GM12891 (cell line): ENCODE results near the genes ULBP1 and MTHFD1L.

GRCh38 chr6:149831257-149831739 is 32.9 kb downstream of the LRP11 start:
- RRBS = no CpG with 5 or more reads among the region's 6 CpGs

GRCh38 chr6:149864563-149865035 is 440 bp upstream of the LRP11 start:
- RRBS = no CpG with 5 or more reads among the region's 17 CpGs

GRCh38 chr6:149897284-149897923 is 509 bp downstream of the RAET1E start:
- RRBS = no CpG with 5 or more reads among the region's 17 CpGs

GRCh38 chr6:149963074-149963490 is 661 bp upstream of the ULBP1 start:
- RRBS = no CpG with 5 or more reads among the region's 10 CpGs

GRCh38 chr6:149963491-149964328 is at the start of gene ULBP1:
Gene ULBP1 (plus strand): TSS chr6:149963943.
- RRBS = 3% methylated on average over 9 of the region's 72 CpGs

DNA sequence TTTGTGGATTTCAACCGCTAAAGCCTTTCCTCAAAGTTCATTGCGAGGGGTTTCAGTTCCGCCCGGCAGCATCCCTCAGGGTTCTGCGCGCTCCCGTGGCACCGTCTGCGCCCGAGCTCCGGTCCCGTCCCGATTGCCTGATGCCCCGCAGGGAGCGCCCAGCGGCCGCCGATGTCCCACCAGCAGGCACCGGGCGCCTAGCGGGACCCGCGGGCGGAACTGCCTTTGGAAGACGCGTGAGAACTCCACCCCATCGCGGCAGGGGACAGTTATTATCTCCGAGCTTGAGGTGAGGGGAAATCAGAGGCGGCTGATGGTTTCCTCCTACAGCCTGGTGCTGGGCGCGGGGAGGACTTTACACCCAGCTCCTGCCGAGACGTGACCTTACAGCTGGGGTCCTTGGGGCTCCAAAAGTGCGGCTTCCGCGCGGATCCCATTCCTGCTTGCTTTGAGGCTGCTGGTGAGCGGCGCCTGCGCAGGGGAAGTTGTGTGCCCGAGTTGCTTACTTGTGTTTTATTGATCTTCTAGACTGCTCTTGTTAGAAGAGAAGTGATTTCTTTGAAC is 27.1 kb downstream of the ULBP1 start:
- RRBS = 2% methylated on average over 15 of the region's 42 CpGs

DNA sequence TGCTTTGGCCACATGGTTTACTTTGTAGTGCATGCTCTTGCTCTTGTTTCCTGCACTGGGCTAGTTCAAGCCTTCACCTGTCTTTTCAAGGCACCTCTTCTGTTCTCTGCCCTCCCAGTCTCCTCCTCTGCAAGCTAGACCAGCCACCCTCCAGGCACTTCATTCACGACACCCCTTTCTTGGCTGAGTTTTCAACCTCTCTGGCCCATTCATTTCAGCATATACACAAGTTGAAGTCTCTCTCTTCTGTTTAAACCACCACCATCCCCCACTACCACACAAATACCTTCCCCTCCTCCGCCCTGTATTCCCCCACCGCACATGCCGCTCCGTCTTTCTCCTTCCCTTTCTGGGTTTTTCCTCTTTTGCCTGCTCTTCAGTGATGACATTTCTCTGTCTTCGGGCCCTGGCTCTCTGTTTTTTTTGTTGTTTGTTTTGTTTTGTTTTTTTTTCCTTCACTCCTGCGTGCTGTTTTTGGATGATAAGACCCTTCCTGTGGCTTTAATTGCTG is 7.8 kb downstream of the PPP1R14C start:
- RRBS = no CpG with 5 or more reads among the region's 7 CpGs

DNA sequence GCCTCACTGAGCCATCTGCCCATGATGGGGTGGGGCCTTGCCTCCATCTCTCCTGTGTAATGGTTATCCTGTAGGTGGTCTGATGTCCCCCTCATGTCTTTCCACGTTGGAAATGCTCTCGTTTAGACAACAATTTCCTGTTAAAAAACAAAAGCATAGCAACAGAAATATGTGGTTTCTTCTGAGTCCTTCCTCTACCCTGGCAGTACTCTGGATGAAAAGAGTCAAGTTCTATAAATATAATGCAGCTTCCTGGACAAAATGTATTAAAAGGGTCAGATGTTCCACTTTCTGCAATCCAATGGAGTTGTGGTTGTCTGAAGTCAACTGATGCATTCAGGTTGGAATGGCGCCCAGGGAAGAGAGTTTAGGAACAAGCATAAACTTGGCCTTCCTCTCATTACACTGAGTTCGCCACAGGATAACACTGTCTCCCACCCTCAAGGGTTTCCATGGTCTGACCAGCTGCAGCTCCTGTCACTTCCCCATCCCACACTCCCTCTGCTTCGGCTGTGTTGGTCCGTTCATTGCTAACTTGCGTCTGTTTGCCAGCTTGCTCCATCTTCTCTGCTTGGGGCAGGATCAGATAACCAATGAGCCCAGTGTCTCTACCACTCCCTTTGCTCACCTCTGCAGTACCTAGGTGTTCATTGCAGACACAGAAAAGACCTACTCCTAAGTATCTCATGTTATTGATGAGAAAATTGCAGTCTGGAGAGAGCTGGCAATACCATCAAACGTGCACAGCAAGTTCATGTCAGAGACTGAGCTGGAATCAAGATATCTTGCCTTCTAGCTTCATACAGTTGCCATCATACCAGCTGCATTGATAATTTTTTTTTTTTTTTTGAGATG is 66.5 kb downstream of the PLEKHG1 start:
- RRBS = no CpG with 5 or more reads among the region's 8 CpGs

DNA sequence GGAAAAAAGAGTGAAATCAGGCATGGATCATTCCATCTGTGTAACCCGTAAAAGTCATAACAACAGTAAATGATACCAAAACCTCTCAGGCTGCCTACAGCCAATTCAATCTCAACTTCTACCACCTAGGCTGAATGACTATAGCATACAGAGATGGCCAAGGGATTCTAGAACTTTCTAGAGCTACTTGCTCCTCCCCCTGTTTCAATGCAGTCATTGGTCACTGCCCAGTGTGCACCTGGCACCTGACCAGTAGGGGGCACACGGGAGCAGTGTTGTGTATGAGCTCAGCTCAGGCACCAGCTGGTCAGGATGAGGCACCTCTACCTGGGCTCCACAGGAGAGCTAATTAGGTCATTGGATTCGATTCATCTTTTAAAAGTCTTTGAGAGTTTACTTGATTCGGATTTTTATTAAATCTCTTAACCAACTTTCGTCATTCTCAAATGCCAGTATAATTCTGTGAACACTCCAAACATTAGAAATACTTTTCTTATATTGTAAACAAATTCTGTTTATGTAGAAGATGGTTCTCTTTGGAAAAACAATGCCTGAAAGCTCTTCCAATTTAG is 86.2 kb downstream of the PLEKHG1 start:
- RRBS = no CpG with 5 or more reads among the region's 5 CpGs

DNA sequence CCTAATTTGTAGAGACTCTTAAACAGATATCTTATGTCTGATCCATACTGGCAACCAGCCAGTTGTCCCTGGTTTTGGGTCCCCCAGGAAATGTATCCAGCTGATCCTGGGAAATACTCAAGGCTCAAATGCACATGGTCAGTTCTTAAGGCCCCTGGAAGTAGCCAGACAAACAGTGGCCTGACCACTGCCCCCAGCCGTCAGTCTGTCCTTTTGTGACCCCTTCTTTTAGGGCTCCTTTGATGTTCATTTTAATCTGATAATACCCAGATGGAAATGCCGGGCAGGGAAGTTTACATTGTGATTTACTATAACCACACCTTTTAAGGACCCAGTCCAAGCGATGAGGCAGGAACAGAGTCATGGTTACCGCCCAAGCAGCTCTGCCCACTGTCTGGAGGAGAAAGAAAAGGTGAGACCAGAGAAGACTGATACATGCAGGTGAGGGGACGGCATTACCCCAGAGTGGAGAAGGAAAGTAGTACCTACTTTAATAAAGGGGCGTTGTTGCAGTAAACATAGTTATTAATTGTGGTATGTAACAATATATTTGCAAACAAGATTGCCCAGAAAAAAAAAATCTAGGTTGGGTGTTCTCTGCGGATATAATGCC is 110.5 kb downstream of the PLEKHG1 start:
- RRBS = no CpG with 5 or more reads among the region's 7 CpGs

- RRBS = 1% methylated on average over 32 of the region's 80 CpGs
Measured at GRCh38 chr6:150865456-150866137, at the start of gene MTHFD1L. Gene MTHFD1L (plus strand): TSS chr6:150865702.

GRCh38 chr6:151019352-151019791 is 153.9 kb downstream of the MTHFD1L start:
- RRBS = no CpG with 5 or more reads among the region's 3 CpGs

GRCh38 chr6:151099293-151099818 is 140.4 kb upstream of the AKAP12 start:
- RRBS = no CpG with 5 or more reads among the region's 13 CpGs

- RRBS = no CpG with 5 or more reads among the region's 12 CpGs
Measured at GRCh38 chr6:151324133-151324637, 67.2 kb downstream of the ZBTB2 start.

DNA sequence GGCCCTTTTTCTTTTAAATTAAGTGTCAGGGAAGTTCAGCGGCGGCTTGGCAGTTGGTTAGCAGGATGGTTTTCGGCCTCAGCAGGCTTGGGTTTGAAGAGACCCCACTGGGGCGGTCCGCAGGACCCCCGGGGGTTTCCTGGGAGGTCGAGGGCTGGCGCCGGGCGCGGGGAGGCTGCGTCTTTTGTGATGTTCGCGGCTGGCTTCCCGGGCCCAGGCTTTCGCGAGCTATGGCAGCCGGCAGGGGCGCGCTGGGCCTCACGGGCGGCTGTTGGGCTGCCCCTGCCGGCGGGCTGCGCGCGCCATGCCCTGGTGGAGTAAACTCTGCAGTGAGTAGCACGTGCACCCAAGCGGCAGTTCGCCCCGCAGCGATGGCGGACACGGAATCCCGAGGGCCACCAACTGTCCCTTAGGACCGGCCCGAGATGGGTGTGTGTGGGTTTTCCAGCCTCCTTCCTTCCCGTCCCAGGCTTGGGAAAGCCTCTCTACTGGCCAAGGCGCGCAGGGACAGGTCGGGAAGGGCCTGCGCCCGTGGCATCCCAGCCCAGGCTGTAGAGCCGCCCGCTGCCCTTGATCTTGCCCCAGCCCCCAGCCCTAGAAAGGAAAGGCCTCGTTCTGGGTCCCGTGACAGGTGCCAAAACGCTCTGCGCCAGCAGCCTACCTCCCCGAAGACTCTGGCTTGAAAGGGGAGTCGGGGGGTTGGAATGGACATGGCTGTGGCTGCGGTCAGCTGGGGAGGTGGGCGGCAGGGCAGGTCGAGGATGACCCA is 49.8 kb downstream of the ZBTB2 start:
- RRBS = 94% methylated on average over 10 of the region's 54 CpGs

DNA sequence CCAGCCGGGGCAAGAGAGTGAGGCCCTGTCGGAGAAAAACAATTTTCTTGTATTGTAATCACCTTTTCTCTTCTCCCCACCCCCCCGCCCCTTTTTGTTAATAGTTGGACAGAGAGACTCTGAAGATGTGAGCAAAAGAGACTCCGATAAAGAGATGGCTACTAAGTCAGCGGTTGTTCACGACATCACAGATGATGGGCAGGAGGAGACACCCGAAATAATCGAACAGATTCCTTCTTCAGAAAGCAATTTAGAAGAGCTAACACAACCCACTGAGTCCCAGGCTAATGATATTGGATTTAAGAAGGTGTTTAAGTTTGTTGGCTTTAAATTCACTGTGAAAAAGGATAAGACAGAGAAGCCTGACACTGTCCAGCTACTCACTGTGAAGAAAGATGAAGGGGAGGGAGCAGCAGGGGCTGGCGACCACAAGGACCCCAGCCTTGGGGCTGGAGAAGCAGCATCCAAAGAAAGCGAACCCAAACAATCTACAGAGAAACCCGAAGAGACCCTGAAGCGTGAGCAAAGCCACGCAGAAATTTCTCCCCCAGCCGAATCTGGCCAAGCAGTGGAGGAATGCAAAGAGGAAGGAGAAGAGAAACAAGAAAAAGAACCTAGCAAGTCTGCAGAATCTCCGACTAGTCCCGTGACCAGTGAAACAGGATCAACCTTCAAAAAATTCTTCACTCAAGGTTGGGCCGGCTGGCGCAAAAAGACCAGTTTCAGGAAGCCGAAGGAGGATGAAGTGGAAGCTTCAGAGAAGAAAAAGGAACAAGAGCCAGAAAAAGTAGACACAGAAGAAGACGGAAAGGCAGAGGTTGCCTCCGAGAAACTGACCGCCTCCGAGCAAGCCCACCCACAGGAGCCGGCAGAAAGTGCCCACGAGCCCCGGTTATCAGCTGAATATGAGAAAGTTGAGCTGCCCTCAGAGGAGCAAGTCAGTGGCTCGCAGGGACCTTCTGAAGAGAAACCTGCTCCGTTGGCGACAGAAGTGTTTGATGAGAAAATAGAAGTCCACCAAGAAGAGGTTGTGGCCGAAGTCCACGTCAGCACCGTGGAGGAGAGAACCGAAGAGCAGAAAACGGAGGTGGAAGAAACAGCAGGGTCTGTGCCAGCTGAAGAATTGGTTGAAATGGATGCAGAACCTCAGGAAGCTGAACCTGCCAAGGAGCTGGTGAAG is 42.4 kb downstream of the ZBTB2 start:
- RRBS = no CpG with 5 or more reads among the region's 34 CpGs

DNA sequence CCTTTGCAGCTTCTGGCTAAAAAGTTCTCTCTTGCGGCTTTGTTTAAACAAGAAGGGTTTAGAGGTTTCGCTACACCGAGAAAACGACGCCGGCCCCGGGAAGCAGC is 1.6 kb downstream of the ZBTB2 start:
- RRBS = no CpG with 5 or more reads among the region's 7 CpGs

GRCh38 chr6:151392883-151394132 is 1.9 kb upstream of the ZBTB2 start:
- RRBS = no CpG with 5 or more reads among the region's 13 CpGs

- RRBS = no CpG with 5 or more reads among the region's 4 CpGs
Measured at GRCh38 chr6:151410355-151410910, 19.1 kb upstream of the ZBTB2 start.

DNA sequence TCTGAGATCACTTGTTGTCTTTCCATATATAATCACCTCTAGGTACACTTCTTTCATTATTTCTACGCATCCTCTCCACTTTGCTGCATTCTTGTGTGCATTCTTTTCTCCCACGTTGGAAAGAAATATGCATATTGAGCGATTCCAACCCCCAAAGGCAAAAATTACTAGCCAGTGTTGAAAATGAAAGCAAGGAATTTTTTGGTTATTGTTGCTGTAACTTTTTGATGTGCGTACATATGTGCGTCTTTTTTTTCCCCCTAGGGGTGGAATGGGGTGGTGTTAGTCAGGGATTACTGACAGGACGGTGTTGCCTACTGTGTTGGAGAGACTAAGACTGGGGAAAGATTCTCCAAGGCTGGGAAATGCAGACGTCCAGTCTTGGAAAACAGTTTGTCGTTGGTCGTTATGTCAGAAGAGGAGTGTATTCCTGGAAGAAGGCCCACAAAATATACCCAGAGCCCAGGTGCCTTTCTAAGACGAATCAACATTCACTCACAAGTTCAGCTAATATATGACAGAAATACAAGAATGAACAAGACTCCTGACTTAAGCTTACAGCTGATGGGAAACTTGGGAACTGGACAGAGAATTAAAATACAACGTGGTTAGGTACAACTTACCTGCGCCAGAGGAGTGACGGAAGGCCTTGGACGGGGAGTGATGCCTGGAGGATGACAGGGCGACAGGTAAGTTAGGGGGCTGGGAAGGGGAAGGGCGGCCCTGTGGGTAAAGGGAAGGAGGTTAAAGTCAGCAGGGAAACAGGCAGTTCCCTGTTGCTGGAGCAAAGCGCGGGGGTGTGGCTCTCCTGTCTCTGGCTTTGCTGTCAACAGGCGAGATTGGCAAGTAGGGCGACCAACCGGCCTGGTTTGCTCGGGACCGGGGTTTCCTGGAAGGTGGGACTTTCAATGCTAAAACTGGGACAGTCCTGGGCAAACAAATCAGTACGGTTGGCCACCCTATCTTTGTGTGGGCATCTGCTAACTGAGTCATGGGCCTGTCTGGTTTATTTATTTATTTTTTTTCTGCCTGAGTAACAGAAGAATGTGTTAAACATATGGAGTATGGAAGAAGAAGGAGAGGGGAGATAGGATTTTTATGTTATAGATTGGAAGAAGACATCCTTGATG is 43.9 kb upstream of the ESR1 start:
- RRBS = no CpG with 5 or more reads among the region's 24 CpGs